GM19240 (cell line): Measurements from ENCODE around the gene SERF1A.

DNA sequence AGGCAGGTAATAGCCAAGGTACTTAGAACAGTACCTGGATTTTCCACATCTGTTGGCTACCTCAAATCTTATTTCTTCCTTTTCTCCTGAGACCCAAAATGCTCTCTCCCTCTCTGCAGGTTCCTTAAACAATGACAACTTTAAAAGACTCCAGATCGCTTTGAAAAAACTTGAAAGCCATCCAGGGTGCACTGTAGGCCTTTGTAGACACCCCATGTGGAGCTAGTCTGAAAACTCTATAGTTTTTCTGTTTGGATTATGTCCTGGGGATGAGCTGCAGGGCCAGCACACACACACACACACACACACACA is 341.4 kb upstream of the CD180 start:
- RRBS, result no CpG with 5 or more reads among the region's 1 CpG

DNA sequence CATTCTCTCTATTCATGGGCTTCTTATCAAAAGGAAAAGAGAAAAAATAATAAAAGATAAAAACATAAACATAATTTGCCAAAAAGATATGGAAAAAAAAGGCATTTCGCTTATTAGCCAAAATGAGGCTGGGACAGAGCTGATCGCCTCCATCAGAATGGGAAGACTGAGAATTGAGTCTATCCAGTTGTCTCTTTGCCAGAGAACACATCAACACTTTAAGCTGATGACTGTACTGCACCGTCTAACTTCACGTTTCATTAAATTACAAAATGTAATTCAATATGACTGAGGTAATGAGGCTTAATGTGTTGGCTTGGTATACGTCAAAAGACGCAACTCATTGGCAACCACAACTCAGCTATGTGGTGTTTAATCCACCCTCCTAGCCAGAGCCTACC is 462.6 kb upstream of the CD180 start:
- RRBS, result no CpG with 5 or more reads among the region's 6 CpGs

- RRBS, result no CpG with 5 or more reads among the region's 3 CpGs
These were observed 254.2 kb upstream of the PIK3R1 start for GRCh38 chr5:67961295-67961872.

DNA sequence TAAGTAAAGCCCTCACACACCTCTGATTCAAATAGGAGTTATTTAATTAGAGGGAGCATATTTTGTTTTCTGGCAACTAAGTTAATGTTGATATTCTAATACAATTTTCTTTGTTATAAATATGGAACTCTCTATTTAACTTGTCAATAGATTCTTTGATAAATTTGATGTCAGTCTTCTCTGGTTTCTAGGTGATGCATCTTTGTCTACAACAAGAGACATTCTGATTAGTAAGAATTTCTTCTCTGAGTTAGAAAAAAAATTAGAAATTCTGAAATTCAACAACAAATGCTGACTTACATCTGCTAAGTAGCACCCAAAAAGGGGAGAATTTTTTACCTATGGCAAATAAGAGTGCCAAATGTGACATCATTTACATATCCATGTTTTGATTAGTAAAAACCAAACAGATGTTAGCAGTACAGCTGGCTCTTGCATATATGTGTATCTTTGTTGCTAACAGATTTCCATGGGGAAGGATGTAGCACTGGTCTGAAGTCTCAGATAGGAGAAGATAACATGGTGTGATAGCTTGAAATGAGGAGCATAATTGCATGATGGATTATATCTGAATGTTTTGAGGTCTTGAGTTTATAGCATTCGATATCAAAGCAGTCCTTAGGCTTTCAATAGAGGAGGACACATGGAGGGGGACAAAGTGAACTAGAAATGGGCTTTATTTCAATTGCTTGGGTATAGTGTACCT is 17.4 kb downstream of the PIK3R1 start:
- RRBS, result no CpG with 5 or more reads among the region's 1 CpG

DNA sequence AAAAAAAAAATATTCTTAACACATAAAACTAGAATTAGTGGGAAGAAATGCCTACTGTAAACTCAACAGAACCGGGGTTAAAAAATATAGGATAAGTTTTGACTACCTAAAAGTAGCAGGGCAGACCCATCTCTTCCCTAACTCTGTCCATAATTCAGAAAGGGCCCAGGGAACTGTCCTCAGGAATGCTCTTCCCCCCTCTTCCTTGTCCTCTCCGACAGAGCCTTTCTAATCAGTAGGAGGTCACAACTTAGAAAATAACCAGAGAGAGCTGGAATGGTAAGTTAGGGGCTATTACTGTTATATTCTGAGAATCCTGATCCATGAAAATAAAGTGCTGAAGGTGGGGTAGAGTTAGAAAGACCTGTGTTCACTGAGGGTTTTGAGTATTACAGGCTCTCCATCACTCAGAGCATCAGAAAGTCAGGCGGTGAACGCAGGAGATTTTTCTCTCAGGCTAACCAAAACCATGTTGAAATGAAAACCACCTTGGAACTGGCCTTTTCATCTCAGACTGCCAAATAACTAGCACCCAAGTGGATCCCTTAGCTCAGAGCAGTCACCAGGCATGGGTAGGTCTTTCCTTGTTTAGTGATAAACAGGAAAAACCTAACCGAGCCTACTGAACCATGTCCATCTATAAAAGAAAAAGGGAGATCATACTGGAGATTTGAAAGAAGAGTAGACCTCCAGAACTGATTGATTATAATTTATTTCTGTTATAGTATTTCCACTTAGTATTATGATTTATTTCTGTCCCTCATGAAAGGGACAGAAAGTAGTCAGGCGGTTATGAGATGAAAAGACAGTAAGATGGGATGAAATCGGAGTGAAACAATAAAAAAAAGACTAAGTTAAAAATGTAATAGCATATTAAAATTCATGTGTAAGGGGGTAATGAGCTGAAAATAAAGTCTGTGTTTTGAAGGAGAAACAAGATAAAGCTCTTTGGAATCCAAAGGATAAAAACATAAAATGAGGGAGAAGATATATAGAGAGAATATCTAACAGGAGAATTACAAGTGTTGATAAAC is 22.5 kb downstream of the PIK3R1 start:
- RRBS, result no CpG with 5 or more reads among the region's 7 CpGs

DNA sequence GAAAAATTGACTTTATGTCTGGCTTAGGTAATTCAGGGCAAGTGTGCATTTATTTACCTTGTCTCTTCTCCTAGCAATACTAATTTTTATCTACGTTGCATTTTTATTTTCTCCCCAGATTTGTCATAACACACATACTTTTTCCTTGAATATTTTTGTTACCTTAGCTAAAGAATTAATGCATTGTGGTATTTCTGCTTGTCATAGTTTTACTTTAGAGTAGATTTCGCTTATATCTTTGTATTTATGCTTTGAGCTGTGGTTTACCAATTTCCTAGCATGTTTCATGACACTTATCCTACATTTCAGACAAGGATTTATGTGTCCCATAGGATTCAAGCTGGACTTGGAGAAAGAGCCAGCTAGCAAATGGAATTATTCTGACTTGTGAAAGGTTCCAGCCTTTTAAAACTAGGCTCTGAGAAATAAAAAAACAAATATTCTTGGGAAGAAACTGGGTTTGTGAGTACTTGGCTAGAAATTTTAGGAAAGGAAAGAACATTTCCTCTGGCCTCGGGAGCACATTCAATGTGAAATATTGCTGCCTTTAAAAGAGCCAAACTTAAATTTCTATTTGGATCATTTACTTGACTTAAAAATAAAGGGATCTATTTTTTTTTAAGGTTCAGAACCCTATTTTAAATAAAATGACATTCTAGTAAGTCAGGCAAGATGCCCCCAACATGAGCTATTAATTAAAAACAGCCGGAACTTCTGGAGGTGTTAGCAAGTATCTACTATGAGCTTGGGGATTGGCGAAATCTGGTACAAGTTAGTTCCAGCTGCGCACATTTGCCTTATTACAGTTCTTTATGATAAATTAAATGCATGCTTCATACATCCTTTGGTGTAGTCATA is 37.7 kb downstream of the PIK3R1 start:
- RRBS, result no CpG with 5 or more reads among the region's 6 CpGs

DNA sequence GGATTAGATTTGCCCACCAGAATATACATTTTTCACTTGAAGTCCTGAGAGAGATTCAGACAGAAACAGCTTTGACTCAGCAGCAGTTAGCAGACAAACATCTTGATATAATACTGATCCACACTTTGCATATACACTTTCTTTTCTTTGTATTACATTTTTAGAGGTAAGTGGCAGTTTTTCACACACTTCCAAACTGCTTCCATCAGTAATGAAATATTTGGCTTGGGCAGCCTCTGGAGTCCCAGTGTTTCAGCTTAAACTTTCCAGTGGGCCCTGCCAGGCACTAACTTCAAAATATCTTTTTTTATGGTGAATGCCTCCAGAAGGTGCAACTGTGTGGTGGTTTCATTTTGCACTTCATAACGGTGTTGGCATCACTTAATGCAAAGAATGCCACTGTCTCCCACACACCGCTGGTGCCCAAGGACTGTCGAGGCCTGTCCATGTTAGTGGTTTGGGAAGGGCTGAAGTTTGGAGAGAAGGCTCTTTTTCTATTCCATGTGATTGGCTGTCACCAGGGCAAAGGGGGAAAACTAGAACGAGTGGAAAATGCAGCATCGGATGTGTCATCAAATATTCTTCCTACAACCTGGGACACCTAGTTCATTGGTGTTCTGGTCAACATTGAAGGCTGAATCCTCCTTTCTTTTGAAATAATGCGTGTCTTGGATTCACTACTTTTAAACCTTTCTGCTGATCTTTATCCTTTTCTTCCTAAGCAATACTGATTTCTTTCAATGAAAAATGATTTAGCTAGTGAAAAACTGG is 53.1 kb downstream of the PIK3R1 start:
- RRBS, result no CpG with 5 or more reads among the region's 6 CpGs

DNA sequence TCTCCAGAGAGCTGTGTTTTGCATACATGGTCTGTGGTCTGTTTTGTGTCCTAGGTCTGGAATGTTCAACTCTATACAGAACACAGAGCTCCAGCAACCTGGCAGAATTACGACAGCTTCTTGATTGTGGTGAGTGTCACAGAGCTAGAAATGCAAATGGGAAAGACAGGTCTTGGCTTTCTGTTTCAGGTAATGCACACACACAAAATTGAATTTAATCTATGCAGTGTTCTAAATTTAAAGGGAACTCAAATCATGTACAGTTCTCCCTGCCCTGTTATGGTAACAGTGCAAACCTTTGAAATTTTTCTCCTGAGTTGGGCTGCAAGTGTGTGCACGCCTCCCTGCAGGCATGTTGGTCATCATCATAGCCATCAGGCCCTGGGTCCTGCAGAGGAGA is 58.3 kb downstream of the PIK3R1 start:
- RRBS, result no CpG with 5 or more reads among the region's 2 CpGs

DNA sequence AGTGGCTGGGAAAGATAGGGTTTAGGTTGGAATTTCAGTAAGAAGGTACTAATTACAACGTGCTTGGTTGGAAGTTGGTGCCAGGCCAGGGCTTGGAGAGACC is 73.2 kb downstream of the PIK3R1 start:
- RRBS, result no CpG with 5 or more reads among the region's 1 CpG

- RRBS, result no CpG with 5 or more reads among the region's 5 CpGs
These were observed 103.9 kb downstream of the PIK3R1 start for GRCh38 chr5:68319280-68319980.

- RRBS, result no CpG with 5 or more reads among the region's 1 CpG
These were observed 127.3 kb downstream of the PIK3R1 start for GRCh38 chr5:68342766-68343248.

- RRBS, result no CpG with 5 or more reads among the region's 8 CpGs
These were observed 205.1 kb downstream of the PIK3R1 start for GRCh38 chr5:68420531-68421214.

DNA sequence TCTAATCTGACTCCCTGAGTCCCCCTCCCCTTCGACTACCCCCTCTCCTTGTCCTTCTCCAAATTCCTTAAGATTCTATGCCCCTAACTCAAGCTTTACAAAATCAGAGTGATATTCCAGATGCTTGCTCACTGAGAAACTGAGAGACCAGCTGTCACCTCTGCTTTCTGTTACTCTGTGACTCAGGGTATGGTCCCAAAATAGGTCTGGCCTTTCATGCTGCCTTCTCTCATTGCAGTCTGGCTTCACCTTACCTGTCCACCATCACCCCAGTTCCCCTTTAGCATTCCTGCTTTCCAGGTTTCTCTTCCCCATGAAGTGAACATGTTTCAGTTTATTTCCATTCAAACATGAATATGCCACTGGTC is 383.3 kb upstream of the SLC30A5 start:
- RRBS, result no CpG with 5 or more reads among the region's 1 CpG

DNA sequence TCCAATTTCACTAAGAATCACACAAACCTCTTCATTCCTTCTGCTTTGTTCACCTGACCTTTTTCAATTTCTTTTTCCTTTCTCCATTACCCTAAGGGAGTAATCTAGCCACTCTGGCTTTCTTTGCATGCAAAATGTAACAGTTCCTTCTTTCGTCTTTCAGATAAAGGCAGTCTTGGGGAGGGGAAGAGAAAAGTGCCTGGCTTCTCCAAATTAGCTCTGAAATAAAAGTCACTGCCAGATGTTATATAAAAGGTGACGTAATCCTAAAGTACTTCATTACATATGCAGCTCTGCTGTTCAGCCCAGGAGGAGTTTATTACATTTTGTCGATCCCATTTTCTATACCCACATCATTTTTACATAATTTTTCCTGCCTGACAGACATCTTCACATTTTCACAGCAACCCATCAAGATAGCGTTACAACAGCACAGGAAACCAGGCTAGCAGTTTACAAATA is 86.7 kb upstream of the SLC30A5 start:
- RRBS, result no CpG with 5 or more reads among the region's 4 CpGs

DNA sequence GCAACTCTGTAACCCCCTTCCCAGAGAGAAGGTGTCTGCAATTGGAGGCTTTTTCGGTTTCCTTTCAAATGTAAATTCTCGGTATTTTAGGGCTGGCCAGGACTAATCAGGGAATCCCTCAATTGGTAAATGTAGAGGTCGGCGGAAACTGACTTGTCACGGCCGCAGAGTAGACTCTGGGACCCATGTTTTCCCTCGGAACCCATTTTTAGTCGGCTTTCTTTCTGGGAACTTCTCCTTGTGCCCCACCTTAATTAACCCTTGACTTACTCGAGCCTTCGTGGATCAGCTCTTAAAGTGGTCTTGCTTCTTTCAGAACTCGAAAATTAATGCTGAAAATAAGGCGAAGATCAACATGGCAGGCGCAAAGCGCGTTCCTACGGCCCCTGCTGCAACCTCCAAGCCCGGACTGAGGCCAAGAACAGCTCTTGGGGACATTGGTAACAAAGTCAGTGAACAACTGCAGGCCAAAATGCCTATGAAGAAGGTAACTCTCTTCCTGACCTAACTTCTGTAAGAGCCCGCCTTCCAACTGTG is 710 bp downstream of the CCNB1 start:
- RRBS, result no CpG with 5 or more reads among the region's 18 CpGs

GRCh38 chr5:69466591-69467006 is 26.0 kb upstream of the OCLN start:
- RRBS, result no CpG with 5 or more reads among the region's 10 CpGs

DNA sequence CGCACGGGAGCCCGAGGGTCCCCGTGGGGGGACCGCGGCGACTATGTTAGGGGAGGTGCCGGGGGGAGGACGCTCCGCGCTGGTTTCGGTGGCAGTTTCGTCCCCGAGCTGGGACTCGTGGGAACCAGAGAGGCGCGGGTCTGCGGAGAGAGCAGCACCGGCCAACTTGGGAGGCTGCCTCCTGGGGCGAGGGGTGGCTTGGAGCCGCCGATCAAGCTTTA is 247 bp downstream of the OCLN start:
- RRBS, result no CpG with 5 or more reads among the region's 22 CpGs

DNA sequence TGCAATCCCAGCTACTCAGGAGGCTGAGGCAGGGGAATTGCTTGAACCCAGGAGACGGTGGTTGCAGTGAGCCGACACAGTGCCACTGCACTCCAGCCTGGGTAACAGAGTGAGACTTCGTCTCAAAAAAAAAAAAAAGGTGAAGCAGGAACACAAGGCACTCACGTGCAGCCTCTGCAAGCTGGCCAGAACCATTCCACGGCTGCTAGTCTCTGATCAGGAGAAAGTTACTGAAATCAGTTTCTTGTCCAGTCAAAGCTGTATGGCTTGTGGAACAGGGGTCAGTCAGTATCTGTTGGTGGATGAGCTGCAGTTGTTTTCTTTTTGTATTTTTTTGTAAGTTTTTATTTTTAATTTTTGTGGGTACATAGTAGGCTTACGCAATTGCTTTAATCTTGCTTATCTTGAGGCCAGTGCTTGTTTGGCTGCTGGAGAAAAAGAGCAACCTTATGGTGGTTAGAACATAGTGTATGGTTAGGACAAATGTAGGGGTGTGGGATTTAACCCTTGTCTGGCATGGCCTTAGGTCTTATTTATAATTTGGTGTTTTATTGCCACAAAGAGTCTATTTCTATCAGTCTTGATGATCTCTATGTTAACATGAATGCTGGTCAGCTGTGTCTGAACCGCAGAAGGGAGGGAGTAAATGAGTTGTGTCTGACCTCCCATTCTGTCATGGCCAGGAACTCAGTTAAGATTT is 32.7 kb upstream of the GTF2H2C start:
- RRBS, result no CpG with 5 or more reads among the region's 7 CpGs

- RRBS, result no CpG with 5 or more reads among the region's 11 CpGs
These were observed 951 bp downstream of the GTF2H2C start for GRCh38 chr5:69560946-69561338.

GRCh38 chr5:70900506-70900854 is at the start of gene SERF1A:
Gene SERF1A (plus strand): TSS chr5:70900669.
- RRBS, result no CpG with 5 or more reads among the region's 29 CpGs